Bronchus fibroblast of lung (primary cell): ENCODE measurements around the genes SULT4A1 and RIBC2.

GRCh38 chr22:43289468-43290189 is 53.5 kb downstream of the SCUBE1 start:
- RAMPAGE, long total RNA, result no peak

DNA sequence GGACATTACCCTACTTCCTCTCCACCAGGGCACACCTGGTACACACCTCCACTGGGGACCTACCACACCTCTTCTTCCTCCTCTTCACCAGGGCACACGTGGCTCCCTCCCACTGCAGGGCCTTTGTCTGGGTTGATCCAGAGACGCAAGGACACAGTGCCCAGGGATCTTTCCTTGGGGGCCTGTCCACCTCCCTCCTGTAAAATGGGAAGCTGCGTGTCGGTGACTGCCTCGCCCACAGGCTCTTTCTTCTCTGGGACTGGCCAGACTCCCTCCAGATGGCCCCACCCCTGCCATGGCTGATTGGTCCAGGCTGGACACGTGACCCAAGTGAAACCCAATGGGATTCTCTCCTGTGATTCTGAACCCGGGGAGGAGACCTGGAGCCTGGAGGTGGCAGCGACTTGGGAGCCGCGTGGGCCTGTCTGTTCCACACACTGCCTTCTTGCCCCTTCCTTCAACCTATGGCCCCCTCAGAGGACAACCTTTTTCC is 12.5 kb upstream of the MPPED1 start:
- RAMPAGE, long total RNA, result no peak

DNA sequence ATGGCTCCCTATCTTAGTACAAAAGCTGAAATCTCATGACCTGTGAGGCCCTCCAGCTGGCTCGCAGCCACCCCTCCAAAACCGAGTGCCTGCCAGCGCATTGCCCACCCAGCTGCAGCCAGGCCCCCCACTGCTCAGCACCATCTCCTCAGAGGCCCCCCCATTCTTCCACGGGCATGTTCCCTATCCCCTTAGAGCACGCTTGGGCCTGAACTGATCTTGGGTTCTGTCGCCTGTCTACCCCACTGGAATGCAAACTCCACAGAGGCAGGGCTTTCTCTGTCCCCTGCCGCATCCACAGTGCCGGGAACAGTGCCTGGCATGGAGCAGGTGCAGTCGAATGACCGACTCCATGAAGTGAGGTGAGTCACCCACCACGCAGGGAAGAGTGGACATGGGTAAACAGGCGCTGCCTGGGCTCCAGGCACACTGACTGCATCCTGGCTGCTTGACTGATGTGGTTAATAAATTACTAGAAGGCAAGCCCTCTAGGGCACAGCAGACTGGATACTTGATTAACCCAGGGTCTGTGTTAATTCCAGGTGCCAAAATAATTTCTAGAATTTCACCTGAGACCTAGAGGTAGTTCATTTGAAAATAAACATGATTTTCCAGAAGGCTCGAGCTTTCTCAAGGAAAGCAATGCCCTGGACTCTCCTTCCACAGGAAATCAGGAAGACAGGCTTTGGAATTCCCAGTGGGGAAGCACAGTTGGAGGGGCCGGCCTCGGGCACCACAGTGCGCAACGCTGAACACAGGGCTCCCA is 11.5 kb upstream of the EFCAB6 start:
- RAMPAGE, long total RNA, result no peak

DNA sequence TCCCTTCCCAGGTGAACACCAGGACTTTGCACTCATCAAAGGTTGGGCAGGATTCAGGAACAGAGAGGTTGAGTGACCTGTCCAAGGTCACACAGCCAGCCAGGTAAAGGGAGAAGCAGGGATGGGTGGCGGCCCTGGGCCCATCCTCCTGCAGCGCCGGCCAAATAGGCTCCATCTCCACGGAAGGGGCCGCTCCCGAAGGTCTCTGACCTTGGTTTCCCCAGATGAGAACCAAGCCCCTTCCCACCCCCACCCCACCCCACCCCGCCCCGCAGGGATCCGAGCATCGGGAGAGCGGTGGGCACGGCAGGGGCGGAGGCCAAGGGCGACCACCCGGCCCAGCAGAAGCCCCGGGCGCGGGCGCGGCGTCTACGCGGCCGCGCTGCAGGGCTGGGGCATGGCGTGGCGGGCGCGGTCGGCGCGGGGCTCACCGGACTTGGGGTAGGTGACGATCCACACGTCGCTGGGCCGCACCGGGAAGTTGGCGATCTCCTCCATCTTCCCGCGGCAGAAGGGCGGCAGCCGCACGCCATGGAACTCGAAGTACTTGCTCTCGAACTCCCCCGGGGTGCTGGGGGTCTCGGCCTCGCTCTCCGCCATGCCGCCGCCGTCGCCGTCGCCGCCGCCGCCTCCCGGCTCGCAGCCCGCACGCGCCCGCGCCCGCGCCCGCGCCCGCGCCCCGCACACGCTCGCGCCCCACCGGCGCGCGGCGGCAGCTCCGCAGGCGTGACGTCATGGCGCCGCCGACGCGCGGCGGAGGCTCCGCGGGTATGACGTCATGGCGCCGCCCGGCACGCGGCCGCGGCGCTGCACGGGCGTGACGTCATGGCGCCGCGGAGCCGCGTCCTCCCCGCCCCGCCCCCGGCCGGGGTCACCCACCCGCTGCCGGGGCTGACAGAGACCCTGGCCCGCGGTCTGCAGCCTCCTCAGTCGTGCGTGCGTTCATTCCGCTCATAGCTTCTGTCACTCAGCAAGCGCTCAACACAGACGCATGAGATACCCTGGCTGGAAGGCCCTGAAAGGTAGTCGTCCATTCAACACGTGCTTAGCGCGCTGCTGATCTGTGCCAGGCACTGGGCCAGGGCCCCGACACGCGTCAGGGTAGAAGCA is at the start of gene SULT4A1:
Gene SULT4A1 (minus strand): TSS at position 731 of the 1,110 bp plus-strand sequence.
- RAMPAGE, long total RNA, result no peak

DNA sequence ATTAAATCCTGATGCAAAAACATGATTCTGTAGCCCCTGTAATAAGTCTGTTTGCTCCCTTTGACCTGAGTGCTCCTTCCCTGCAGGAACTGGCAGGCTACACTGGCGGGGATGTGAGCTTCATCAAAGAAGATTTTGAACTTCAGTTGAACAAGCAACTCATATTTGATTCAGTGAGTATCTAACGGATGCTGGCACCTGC is 22.4 kb downstream of the SAMM50 start:
- RAMPAGE, long total RNA, result no peak

GRCh38 chr22:44037456-44037944 is 13.4 kb downstream of the PARVB start:
- RAMPAGE, long total RNA, result no peak

DNA sequence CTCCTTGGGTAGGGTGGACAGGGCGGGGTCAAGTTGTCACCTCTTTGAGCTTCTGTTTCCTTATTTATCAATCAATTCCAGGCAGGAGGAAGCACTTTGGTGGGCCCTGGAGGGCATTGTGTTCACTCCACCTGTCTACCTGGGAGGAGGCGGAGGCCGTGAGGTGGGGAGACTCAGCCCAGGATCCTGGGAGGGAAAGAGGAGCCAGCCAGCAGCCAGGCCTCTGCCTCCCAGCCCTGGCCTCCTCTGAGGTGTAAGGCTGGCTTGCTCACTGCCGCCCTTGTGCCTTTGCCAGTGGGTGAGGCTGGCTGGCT is 25.5 kb upstream of the SHISAL1 start:
- RAMPAGE, long total RNA, result no peak

- RAMPAGE, long total RNA, result no peak
Measured at GRCh38 chr22:44935676-44936083, 74.1 kb downstream of the PHF21B start.

- RAMPAGE, long total RNA, result no peak
Measured at GRCh38 chr22:44994877-44995448, 14.8 kb downstream of the PHF21B start.

DNA sequence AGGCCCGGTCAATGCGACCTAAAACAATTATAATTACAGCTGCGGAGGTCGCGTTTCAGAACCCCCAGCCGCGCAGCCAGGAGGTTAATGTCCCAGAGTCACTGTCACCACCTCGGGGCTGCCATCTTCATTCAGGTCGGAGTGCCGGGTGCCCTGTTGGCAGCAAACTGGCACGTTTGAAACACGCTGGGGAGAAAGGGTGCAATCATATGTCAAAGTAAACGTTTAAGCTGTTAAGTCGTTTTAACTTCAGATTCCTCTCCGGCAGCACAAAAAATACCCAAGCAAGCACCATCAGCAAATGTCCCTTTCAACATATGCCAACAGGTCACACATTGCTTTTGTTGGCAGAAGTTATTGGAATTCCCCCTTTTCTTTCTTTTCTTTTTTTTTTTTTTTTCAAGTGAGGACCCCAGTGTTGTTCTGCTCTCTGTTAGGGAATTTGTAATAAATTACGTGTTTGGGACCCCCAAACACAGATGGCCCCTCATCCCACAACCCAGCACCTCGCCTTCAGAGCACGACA is 871 bp upstream of the PHF21B start:
- RAMPAGE, long total RNA, result no peak

GRCh38 chr22:45188805-45189156 is 25.1 kb downstream of the NUP50 start:
- RAMPAGE, long total RNA, result no peak

DNA sequence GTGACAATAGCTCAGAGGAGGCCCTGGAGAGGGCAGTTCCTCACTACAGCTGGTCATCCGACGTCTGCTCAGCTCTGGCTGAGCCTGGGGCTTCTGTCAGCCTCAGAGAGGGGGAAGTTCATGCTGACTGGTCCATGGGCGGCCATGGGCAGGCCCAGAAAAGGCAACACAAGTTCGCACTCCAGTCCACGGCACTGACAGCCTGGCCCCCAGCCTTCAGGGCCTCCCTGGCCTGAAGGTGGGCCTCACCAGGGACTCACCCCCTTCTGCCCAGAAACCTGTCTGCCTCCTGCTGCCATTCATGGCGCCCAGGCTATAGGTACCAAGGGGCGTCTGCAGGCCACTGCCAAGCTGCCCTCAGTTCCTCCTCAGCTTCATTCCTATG is 21.6 kb upstream of the KIAA0930 start:
- RAMPAGE, long total RNA, result no peak

- RAMPAGE, long total RNA, result no peak
Measured at GRCh38 chr22:45268517-45269394, 16.0 kb upstream of the UPK3A start.

DNA sequence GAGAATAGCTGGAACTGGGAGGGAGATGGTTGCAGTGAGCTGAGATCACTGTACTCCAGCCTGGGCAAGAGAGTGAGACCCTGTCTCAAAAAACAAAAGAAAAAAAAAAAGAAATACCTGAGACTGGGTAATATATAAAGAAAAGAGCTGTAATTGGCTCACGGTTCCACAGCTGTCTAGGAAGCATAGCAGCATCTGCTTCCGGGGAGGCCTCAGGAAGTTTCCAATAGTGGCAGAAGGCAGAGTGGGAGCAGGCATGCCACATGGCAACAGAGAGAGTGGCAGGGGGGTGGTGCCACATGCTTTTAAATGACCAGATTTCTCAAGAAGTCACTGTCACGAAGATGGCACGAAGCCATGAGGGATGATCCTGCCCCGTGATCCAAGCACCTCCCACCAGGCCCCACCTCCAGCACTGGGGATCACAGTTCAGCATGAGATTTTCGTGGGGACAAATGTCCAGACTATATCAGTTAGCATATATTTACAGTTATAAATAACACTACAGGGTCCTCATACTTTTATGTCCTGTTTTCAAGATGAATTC is 19.0 kb downstream of the FAM118A start:
- RAMPAGE, long total RNA, result no peak

GRCh38 chr22:45330790-45330989 is 21.0 kb downstream of the FAM118A start:
- RAMPAGE, long total RNA, result no peak

DNA sequence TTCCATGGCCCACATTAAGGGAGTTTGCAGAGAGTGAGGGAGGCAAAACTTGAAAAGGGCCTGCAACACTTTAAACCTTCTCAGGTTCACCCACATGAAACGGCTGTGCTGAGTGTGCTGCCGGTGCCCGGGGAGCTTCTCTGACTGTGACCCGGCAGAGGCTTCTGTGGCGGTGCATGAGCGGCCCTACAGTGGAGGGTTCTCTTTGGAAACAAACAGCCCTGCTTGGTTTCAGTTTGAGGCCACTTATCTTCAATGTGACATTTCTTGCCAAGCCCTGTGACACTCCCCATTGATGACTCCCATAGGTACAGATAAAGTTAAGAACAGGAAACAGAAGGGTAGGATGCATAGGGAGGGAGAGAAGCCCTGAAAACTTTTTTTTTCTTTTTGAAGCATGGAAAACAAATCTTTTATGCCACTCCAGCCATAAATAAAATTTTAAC is 31.8 kb downstream of the FAM118A start:
- RAMPAGE, long total RNA, result no peak

GRCh38 chr22:45413288-45414369 is at the start of gene RIBC2:
TSS of gene RIBC2 (plus strand) at chr22:45413693.
- RAMPAGE, long total RNA, result start-site peak on the plus strand at chr22:45413688-45413742, 36 and 12 reads in 2 replicates

- RAMPAGE, long total RNA, result no peak
Measured at GRCh38 chr22:45423937-45424664, 10.6 kb downstream of the RIBC2 start.

DNA sequence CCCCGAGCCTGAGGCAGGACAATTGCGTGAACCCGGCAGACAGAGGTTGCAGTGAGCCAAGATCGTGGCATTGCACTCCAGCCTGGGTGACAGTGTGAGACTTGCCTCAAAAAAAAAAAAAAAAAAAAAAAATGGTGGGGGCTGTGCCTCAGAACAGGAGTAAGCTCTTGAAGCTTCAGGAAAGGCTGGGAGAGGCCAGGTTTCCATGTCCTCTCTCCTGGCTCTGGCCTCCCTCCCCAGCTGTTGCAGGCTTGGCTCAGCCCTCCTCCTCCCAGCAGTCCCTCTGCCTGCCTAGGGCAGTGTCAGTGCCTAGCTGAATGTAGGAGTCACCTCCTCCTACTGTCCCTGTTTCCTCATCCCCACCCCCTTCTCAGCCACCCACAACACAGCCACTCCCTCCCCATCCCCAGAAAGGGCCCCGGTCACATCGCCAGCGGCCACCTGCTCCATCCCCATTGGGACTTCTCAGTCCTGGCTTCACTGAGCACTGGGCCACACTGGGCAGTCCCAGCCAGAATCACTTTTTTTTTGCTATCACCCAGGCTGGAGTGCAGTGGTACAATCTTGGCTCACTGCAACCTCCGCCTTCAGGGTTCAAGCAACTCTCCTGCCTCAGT is 3.0 kb upstream of the FBLN1 start:
- RAMPAGE, long total RNA, result no peak

DNA sequence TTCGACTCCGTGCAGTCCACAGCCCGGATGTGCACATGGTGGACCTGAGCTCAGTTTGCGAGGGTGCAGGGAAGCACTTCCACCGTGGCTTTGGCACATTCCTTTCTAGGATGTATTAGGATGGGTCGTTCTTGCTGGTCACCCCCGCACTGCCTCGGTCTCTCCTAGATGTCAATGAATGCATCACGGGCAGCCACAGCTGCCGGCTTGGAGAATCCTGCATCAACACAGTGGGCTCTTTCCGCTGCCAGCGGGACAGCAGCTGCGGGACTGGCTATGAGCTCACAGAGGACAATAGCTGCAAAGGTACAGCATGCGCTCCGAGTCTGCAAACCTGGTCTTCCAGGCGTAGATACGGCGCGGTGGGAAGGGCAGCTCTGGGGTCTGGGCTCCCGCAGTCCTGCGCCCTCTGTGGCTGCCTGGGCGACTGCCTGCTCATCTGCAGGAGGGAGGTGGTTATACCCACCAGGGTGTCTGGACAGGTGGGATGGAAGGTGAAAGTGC is 31.0 kb downstream of the FBLN1 start:
- RAMPAGE, long total RNA, result no peak